Measurements from ENCODE around the gene C19orf38.

DNA sequence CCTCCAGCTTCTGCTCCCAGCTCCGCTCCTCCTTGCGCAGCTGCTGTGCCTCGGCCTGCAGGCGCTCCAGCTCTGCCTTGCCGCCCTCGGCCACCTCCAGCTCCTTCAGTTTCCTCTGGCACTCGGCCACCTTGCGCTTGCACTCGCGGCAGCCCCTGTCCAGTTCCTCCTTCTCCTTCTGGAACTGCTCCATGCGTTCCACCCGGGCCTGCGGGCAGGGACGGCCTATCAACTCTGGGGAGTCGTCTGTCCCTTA lies 7.4 kb downstream of the CDC37 start:
- PRO-cap = no peak

GRCh38 chr19:10432694-10433409 lies 12.5 kb downstream of the PDE4A start:
- PRO-cap = no peak

- PRO-cap = no peak
Measured at GRCh38 chr19:10466647-10467215, 36.4 kb downstream of the KEAP1 start.

DNA sequence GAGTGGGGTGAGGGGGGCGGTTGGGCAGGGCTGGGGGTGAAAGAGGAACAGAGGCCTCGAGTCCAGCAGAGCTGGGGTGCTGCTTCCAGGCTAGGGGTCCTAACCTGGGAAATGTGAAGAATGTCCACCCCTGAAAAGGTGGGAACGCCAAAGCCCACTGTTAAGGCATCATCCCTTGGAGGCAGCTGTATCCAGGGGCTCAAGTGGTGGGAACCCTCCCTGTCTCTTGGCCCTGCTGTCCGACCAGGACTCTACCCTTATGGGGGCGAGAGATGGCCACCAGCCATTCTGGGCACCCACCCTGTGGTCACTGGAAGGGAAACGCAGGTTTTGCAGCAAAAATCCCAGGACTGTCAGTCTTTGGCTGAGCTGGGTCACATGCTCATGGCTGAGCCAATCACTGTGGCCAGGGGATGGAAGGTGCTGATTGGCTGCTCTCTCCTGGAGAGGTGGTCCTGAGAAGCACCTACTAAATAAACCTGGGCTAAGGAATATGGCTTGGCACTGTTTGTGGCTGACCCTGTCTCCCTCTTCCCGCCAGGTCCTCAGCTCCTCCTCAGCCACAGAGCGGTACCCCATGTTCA lies 8.7 kb downstream of the ATG4D start:
- PRO-cap = no peak

- PRO-cap = no peak
Measured at GRCh38 chr19:10560769-10561430, 4.9 kb downstream of the KRI1 start.

DNA sequence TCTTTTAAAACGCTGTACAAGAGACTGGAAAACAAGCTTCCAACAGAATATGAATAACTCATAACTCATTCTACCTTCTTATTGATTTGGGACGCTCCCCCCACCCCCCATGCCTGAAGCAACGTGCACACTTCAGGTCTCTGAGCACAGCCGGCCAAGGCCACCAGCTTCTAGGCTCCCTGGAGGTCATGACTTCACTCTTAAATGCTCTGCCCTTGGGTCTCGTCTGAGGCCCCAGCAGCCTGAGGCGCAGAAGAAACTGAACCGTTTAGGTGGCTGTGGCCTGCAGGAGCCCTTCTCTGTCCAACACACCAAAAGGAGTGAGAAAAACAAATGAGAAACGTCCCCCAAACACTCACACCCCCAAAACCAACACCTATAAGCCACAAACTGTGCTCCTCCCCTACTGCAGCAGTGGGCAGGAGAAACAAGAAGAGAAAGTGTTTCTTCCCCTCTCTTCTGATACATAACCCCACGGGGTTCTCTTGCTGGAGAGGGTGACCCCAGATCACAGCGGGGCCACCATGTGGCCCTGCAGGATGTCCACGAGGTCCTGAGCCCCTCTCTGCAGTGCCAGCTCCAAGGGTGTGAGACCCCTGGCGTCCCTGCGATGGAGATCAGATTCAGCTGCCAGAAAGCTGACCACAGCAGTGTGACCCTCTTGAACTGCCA lies 876 bp upstream of the KRI1 start:
- PRO-cap = bidirectional peak, plus-strand start at position 465 of the sequence, minus-strand start at position 322 of the sequence

DNA sequence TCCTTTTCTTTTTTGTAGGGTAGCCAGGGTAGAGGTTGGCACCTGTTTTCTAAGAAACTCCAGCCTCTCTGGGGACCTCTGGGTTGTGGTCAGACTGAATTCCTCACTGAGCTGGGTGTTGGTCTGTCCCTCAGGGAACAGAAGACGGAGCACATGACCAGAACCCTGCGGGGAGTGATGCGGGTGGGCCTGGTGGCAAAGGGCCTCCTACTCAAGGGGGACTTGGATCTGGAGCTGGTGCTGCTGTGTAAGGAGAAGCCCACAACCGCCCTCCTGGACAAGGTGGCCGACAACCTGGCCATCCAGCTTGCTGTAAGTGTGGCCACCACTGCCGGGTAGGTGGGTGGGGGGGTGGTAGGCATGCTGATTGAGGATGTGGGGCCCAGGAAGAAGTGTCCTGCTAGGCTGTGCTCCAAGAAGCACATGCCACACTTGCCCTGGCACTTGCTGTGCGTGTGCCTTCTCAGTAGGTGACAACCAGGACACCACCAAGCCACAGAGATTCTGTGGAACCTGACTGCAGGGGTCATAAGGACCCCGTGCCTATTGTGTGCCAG lies 17.2 kb downstream of the ILF3 start:
- PRO-cap = no peak

DNA sequence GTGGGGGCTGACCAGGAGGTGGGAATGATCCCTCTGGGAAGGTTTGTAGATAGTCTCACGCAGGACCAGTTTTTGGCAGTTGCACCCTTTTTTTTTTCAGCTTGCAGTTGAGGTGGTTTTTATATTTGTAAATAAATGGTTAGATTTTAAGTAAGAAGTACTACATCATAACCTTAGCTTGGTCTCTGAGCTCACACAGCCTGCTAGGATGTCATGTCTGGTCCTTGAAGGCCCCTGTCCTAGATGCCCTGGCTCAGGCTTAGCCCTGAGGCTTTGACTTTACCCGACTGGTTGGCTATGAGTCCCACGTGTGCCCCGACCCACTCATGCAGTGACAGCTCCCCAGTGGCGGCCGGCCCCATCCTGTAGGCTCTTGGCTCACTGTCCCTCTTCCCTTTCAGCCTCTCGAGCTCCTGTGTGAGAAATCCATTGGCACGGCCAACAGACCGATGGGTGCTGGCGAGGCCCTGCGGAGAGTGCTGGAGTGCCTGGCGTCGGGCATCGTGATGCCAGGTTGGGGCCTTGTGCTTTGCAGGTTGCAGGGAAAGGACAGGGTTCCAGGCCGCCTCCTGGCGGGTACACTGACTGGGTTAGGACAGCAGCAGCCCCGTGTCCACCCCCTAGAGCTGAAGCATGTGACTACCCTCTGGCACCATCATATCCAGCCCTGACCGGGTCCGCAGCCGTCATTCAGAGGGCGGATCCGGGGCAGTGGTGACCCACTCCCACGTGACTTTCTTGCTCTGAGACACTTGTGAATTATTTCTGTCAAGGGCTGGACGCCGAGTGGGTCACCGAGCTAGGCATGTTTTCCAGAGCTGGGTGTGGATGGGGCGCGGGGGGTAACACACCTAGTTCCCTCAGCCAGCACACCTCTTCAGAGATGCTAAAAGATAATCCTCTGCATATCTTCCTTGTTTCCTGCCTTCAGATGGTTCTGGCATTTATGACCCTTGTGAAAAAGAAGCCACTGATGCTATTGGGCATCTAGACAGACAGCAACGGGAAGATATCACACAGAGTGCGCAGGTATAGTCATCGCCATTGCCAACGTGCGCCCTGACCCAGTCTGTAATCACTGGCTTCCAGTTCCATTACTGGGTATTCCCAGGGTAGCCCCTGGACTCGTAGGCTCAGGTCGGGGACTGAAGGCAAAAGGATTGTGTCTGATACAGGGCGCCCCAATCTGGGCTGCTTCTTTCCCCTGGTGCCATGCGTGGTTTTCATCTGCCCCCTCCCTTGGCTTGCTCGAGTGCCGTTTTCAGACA lies 21.4 kb upstream of the QTRT1 start:
- PRO-cap = no peak

DNA sequence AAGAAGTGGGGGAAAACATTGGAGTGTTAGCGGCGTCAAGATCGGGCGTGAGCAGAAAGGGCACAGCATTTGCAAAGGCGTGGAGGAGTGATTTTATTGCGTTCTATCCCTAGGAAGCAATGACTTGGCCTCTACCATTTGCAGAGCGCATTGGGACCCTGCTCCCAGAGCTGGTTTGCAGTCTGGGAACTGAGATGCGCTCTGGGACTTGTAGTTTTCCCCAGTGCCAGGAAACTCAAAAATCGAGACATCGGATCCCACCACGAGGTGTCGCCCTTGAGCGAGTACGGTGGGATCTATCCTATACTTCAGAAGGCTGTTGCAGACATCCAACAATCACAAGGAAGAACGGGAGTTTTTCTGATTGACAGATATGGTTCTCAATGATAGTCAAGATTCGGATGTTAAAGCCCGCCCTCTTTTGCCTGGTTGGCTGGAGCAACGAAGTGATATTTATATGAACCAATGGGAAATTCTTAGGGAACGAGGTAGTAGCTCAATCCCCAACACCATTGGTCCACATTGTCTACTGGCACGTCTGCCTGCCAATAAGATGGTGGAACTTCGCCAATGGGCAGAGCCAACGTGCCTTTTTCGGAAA lies 552 bp upstream of the DNM2 start:
- PRO-cap = no peak

DNA sequence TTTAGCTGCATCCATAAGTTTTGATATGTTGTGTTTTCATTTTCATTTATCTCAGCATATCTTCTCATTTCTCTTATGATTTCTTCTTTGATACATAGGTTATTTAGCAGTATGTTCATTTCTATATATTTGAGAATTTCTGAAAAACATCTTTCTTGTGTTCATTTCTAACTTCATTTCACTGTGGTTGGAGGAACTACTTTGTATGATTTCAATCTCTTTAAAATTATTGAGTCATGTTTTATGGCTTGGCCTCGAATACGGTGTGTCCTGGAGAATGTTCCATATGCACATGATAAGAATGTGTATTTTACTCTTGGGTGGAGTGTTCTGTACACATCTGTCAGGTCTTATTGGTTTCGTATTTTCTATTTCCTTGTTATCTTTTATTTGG lies 22.9 kb downstream of the DNM2 start:
- PRO-cap = no peak

DNA sequence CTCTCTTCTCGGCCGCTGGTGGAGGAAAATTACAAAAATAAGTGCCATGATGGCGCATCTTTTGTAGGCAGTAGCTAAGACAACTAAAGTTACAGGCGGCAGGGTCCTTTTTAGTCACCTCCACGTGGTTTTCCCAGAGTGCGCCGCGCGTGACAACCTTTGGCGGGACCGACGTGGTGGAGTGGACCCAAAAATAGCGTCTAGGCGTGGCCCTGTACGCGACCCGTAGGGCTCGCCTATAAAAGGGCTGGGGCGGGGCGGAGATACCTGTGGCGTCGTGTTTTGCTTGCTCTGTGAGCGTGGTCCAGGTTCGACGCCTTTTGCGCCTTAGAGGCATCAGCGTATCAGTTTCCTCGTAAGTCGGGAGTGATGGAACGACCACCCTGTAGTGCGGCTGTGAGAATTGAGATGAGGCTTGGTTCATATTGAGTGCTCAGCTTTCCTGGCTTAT lies 429 bp upstream of the TMED1 start:
- PRO-cap = no peak

- PRO-cap = no peak
Measured at GRCh38 chr19:10848213-10848642, at the start of gene C19orf38. Gene C19orf38, plus strand, starts transcription at chr19:10848415.

- PRO-cap = no peak
Measured at GRCh38 chr19:10862974-10863616, 8.3 kb upstream of the CARM1 start.

- PRO-cap = no peak
Measured at GRCh38 chr19:10872266-10872862, 1.0 kb downstream of the CARM1 start.

DNA sequence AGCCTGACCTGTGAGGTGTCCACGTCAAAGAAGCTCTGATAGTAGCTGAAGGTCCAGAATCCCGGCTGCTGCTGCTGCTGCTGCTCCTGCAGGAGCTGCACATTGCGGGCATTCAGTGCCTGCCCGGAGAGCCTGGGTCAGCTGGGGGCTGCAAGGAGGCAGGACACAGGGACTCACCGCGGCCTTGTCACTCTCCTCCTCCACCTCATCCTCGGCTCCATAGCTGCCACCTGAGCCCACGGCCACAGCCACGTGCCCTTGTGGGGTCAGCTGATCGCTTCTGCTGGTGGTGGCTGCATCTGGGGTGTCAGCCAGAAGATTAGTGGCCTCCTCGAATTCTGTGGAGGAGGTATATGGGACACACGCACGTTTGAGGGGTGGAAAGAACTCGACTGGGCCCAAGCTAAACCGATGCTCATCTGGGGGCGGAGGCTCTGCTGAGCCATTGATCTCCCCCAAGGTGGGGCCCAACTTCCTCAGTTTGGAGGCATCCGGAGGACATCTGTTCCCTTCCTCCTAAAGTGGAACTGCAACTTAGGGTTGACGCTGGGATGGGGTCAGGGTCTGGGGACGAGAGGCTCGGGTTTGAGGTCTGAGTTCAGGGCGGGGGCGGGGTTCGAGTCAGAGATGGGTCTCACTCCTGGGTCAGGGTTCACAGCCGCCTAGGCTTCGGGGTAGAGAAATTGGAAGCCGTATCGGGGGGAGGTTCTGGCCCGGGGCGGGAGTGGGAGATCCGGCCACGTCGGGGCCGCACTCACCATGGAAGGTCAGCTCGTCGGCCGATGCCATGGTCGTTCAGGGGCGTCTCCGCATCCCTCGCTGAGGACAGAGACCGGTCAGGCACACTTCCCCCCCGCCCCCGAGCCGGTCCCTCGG lies 579 bp downstream of the YIPF2 start:
- PRO-cap = no peak

- PRO-cap = no peak
Measured at GRCh38 chr19:10960115-10960619, 663 bp upstream of the SMARCA4 start.

GRCh38 chr19:10976143-10976416 lies 15.2 kb downstream of the SMARCA4 start:
- PRO-cap = no peak

DNA sequence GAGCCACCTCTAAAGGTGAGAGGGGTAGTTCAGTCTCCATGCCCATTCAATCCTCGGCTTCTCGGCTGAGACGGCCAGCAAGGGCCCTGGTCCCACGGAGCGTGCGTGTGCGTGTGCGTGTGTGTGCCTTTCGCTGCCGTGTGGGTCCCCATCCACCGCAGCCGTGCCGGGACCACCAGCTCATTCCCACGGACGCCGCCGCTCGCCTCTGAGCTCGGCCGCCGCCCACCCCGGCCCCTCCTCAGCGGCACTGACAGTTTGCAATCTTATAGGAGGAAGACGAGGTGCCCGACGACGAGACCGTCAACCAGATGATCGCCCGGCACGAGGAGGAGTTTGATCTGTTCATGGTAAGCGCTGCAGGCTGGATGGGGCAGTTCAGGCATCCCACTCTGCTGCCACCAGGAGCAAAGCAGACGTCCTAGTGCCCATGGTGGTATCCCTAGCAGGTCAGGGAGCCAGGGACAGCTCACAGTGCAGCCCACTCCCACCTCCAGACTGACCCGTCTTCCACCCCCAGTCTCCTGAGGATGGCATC lies 55.3 kb upstream of the LDLR start:
- PRO-cap = no peak

GRCh38 chr19:11034906-11035345 lies 54.3 kb upstream of the LDLR start:
- PRO-cap = no peak

- PRO-cap = no peak
Measured at GRCh38 chr19:11083829-11084352, 5.4 kb upstream of the LDLR start.

Data from SUDHL5 (cell line).